Pulmonary artery (tissue), 1 donor: ENCODE results near the genes OR4E1 and DAD1.

GRCh38 chr14:21673750-21674090 is at the start of gene OR4E1:
TSS of gene OR4E1 (minus strand) at chr14:21673818.
- PRO-cap = no peak

DNA sequence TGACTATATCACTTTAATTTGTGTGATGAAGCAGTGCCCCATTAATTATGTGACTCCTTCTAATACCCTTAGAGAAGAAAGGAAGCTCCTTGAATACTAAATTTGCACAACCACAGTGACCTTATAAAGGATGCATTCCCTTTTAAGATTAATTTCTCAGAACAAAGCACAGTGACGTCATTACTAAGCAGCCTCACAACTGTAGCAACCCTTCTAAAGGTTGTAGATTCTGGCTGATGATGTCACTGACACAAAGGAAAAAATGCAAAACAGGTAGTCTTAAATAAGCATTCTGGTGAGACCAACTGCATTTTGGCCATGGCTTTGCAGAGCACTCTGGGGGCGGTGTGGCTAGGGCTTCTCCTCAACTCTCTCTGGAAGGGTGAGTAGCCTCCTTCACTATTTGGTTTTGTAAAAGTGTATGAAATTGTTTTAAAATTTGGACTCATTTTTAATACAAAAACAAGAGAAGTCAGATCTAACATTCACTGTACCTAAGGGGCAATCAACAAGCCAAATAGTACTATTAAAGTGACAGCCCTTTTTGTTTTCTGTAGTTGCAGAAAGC is 38.5 kb upstream of the OR4E1 start:
- PRO-cap = no peak

GRCh38 chr14:21851477-21851986 is 177.9 kb upstream of the OR4E1 start:
- PRO-cap = no peak

DNA sequence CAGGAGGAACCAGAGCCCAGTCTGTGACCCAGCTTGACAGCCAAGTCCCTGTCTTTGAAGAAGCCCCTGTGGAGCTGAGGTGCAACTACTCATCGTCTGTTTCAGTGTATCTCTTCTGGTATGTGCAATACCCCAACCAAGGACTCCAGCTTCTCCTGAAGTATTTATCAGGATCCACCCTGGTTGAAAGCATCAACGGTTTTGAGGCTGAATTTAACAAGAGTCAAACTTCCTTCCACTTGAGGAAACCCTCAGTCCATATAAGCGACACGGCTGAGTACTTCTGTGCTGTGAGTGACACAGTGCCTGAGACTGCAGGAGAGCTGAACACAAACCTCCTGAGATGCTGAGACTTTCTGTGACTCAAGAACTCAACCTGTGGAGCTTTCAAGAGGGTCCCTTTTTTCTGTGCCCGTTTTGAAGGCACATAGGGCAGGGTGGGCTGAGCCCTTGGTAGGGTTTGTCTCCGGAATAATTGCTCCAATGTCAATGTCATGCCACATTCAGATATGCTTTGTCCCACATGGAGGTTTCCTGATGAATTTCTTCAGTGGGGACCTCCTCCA is 305.3 kb upstream of the OR4E1 start:
- PRO-cap = no peak

DNA sequence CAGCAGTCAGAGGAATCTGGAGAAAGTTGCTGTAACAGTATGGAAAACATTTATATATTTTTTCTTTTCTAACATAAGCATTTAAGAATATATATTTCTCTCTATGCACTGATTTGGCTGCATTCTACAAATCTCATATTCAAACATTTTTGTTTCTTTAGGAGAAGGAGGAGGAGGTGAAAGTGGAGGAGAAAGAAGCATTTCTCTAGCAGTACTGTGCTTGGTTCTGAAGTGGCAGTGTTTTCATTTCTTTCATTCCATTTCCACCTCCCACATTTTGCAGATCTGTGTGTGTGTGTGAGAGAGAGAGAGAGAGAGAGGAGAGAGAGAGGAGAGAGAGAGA is 378.4 kb upstream of the OR4E1 start:
- PRO-cap = no peak

GRCh38 chr14:22158962-22159661 is 429.9 kb downstream of the DAD1 start:
- PRO-cap = no peak

- PRO-cap = no peak
Observed at GRCh38 chr14:22488457-22489115, 100.4 kb downstream of the DAD1 start.

DNA sequence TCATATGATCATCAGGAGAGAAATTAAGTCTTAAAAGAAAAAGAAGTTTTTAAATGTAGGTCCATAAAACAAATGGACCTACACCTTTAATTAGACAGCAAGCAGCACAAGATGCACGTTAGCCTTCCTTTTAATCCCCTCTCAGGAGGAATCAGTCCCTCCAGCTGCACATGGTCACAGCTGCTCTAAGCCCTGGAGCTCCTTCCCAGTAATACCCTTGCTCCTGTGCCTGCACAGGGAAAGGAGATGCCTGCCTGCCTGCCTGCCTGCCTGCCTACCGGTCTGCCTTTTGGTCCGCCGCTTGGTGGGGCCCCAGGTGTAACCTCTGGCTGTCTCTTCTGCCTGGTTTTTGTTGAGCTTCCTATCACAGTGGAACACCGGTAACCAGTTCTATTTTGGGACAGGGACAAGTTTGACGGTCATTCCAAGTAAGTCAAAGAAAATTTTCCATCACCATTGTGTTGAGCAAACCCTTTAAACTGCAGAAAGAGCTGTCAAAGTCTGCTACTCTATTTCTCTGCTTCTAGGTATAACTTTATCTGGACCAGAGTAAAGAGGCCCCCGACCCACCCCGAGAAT is 99.8 kb downstream of the DAD1 start:
- PRO-cap = no peak

DNA sequence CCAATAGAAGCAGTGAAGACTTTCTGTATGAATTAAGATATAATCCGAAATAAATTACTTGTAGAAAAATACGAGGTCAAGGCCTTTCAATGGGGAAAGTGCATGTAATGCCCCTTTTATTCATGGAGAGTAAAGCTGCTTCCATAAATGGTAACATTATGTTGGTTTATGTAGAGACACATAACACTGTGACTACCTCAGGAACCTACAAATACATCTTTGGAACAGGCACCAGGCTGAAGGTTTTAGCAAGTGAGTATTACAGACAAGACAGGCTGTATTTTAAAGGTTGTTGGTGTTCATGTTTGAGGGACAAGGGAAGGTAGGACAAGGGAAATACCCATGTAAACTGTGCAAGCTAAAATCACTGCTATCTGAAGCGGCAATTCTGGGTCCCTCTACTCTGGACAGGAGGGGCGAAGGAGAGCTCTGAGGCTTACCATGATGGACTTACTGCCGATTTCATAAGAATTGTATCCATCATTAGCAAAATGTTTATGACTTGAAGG is 89.5 kb downstream of the DAD1 start:
- PRO-cap = no peak

DNA sequence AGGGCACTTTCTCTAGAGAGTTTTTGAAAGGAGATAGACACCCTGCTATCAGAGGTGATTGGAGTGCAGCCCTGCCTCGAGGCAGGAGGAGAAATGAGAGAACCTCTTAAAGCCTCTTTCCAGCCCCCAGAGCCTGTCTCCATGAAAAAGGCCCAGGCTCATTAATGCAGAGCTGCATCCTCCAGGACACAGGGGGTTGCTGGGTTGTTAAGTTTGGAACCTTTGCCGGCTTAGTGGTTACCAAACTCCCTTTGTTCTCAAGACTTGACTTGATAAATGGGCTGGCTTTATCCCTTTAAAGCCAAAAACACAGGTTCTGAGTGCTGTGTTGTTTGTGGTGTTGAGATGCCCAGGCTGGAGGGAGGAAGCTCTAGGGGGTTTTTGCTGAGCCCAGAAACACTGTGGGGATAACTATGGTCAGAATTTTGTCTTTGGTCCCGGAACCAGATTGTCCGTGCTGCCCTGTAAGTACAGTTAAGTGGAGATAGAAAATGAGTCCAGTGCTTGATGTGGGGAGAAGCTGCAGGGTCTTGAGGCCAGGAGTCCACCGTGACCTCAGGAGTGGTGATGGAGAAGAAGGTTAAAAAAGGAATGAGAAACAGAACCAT is 70.9 kb downstream of the DAD1 start:
- PRO-cap = no peak

- PRO-cap = no peak
Observed at GRCh38 chr14:22545659-22546923, 42.9 kb downstream of the DAD1 start.

- PRO-cap = bidirectional peak, plus-strand start at chr14:22589501, minus-strand start at chr14:22589195
Observed at GRCh38 chr14:22588773-22589455, at the start of gene DAD1. TSS of gene DAD1 (minus strand) at chr14:22589224.

DNA sequence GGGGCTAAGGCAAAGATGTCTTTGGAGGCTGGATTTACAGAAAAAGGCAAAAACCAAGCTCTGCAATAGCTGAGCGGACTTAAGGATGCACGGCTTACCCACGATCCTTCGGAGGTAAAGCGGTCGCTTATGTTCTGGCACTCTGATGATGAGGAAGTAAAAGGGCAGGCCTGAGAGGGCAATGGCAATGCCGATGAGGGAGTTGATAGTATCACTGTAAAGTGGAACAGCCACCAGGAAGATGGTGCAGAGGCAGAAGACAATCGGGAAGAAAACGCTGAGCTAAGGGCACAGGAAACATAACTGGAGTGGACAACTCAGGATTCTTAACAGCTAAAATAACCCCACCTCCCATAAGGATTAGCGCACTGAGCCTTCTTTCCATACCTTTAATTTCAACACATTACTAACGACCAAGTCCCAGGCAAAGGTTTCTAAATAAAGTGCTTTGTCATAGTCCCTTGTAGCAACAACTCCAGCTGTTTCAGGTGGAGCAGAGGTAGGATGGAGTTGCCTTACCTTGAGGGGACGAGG is 7.4 kb downstream of the OXA1L start:
- PRO-cap = no peak

DNA sequence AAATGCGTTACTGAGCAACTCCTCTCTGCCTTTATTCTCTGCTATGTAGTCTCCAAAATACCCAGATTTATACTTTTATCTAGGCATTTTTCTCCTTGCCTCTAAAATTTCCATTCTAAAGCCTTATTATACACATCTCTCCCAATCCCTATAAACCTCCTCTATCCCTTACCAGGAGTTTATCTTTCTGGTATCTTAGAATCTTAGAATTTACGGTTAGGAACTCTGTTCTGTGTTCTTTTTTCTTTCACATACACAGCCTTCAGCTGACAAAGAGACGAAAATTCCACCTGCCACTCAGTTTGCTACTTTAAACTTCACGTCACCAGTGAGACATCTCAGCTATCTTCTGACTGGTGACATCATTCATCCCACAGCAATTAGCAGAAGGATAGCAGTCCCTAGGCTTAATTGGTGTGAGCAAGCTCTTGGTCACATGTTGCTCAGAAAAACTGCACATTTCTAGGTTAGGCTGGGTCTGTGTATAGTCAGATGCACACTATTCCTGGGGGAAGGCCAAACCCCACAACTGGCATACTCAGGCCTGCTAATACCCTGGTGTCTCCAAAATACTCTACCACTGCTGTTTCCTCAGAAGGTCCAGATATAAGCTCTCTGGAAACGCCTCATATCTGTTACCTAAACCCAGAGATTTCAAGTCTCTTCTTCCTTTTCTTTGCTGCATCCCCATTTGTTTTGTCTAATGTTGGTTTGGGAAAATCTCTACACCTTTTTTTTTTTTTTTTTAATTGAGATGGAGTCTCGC is 23.9 kb downstream of the SLC7A7 start:
- PRO-cap = no peak

DNA sequence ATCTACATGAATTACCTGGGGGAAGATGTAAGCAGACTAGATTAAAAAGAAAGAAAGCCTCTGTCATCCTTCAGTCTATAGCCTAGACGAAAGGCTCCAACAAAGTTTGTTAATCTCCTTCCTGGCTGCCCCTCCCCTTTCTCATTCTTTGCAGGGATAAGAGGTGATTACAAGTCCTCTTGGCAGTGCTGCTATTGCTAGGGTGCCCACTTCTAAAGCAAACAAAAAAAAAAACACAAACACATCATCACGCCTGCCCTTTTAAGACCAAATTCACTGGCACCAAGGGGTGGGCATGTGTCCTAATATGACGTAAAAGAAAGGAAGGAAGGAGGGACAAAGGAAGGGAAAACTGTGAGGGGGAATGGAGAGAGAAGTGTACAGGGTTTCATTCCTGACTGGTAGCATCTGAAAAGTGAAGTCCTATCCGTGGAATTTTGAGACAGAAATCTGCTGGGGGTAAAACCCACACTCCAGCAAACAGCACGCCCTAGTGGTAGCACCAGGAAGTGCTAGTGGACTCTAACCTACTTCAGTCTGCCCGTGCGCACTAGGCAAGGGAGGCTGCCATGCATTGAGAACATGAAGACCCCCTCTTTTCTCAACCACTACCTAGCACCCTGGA is 2.7 kb upstream of the SLC7A7 start:
- PRO-cap = bidirectional peak, plus-strand start at position 357 of the sequence, minus-strand start at position 79 of the sequence

- PRO-cap = no peak
Observed at GRCh38 chr14:22844552-22844783, 8.1 kb downstream of the MMP14 start.

GRCh38 chr14:22976374-22977567 is 5.6 kb downstream of the AJUBA start:
- PRO-cap = no peak

GRCh38 chr14:23046777-23047474 is 4.9 kb downstream of the PSMB11 start:
- PRO-cap = unidirectional peak, plus-strand start at chr14:23047236

- PRO-cap = no peak
Observed at GRCh38 chr14:23059204-23059641, 1.9 kb upstream of the CDH24 start.

GRCh38 chr14:23095675-23096141 is 403 bp downstream of the C14orf119 start:
- PRO-cap = bidirectional peak, plus-strand start at chr14:23095767, minus-strand start at chr14:23095733